AG09309 (cell line): Measurements from ENCODE around the genes NRBF2 and ATOH7.

- RRBS: no CpG with 5 or more reads among the region's 4 CpGs
Observed at GRCh38 chr10:62186944-62187759, 81.5 kb downstream of the RTKN2 start.

GRCh38 chr10:62239870-62240338, 28.7 kb downstream of the RTKN2 start:
- RRBS: no CpG with 5 or more reads among the region's 5 CpGs

- RRBS: 3% methylated on average over 16 of the region's 65 CpGs
Observed at GRCh38 chr10:62805374-62806395, 1.2 kb downstream of the ADO start.

GRCh38 chr10:62813323-62814141, 2.6 kb downstream of the EGR2 start:
- RRBS: 96% methylated on average over 8 of the region's 39 CpGs

DNA sequence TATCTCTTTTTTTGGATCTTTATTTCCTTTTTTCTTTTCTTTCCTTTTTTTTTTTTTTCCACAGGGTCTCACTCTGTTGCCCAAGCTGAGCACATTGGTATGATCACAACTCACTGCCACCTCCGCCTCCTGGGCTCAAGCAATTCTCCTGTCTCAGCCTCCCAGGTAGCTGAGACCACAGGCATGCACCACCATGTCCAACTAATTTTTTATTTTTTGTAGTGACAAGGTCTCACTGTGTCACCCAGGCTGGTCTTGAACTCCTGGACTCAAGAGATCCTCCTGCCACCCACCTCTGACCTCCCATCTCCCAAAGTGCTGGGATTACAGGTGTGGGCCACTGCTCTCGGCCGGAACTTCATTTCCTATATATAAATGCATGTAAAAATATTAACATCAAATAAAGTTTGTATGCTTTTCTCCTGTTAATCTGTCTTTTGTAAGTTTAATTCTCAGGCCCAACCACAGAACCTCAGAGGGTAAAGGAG, 86.0 kb upstream of the EGR2 start:
- RRBS: no CpG with 5 or more reads among the region's 3 CpGs

DNA sequence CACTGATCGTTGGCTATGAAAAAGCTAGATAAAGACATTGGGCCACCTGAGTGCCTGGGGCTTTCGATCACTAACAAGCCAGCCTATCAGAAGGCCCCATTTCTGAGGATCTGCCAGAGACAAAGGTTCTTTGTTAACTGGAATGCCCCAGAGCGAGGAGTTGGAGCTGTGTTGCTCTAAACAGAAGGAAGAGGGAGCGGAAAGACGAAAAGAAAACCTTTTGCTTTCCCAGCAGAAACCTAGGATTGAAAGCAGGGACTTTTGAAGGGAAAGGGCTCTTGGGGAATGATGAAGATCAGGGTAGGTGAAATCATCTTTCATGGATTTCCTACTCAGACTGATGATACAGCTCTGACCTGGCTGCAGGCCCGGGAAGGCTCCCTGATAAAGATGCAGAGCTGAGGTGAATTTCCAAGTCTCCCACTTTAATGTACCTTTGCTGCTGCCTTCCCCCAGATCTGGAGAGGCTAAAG, 95.5 kb upstream of the EGR2 start:
- RRBS: no CpG with 5 or more reads among the region's 6 CpGs

DNA sequence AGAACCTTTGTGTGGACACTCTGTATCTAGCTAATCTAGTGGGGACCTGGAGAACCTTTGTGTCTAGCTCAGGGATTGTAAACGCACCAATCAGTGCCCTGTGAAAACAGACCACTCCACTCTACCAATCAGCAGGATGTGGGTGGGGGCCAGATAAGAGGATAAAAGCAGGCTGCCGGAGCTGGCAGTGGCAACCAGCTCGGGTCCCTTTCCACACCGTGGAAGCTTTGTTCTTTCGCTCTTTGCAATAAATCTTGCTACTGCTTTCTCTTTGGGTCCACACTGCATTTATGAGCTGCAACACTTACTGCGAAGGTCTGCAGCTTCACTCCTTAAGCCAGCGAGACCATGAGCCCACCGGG, 98.8 kb upstream of the NRBF2 start:
- RRBS: no CpG with 5 or more reads among the region's 8 CpGs

GRCh38 chr10:63132811-63134128, at the start of gene NRBF2:
Gene NRBF2, plus strand, starts transcription at chr10:63133328.
- RRBS: 2% methylated on average over 6 of the region's 65 CpGs

DNA sequence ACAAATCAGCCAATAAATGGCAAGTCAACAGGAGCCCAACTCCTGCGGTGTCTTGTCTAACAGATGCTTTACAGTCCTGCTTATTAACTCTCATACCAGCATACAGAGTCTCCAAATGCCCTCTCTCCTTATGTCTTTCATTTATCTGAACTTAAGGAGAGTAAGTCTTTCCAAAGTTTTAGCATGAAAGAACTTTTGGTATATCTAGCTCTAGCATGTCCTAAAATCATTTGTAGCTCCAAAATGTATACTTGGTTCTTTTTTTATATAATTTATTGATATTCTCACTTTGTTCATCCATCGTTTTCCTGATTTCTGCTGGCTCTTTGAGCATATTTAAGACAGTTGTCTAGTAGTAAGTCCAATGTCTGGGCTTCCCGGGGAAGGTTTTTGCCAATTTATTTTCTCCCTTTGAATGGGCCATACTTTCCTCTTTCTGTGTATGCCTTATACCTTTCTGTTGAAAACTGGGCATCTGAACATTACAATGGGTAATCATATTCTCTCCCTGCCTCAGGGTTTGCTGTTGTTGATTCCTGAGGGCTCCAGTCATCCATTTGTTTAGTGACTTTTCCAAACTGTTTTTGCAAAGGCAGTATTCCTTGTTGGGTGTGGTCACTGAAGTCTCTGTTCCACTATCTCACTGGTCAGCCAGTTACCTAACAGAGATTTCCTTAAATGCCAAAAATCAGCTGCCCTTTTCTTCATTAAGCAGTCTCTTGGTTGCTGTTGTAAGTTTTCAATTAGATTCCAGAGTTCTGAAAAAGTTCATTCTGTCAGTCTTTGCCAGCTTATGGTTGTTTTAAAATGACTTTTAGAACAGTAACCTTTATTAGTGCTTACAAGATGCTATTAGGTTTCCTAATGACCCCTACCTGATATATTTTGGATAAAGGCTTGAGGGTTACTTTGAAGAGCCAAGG, 37.0 kb downstream of the NRBF2 start:
- RRBS: no CpG with 5 or more reads among the region's 3 CpGs

GRCh38 chr10:63187474-63187760, 54.3 kb downstream of the NRBF2 start:
- RRBS: no CpG with 5 or more reads among the region's 3 CpGs

GRCh38 chr10:63264295-63264936, 131.3 kb downstream of the NRBF2 start:
- RRBS: no CpG with 5 or more reads among the region's 2 CpGs

GRCh38 chr10:63267066-63268204, 134.3 kb downstream of the NRBF2 start:
- RRBS: no CpG with 5 or more reads among the region's 7 CpGs

- RRBS: no CpG with 5 or more reads among the region's 6 CpGs
Observed at GRCh38 chr10:63366726-63367429, 98.9 kb downstream of the JMJD1C start.

DNA sequence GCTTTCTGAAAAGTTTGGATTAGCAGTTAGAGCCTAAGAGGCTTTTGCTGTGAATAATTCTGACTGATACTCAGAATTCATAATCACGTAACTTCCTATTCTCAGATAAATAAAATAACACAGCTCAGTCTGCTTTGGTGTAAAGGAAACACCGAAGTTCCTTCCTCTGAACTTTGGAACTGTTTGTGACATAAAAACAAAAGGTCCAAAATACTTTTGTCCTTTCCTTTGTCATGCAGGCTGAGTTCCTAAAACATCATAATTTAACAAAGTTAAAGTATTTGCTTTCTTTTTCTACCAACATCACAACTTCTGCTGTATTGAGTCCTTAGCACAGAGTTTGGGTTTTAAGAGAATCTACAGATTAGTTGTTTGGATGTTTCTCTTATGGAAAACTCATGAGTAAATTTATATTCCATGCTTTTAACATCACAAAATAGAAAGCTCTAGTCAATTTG, 123.3 kb downstream of the REEP3 start:
- RRBS: no CpG with 5 or more reads among the region's 2 CpGs

DNA sequence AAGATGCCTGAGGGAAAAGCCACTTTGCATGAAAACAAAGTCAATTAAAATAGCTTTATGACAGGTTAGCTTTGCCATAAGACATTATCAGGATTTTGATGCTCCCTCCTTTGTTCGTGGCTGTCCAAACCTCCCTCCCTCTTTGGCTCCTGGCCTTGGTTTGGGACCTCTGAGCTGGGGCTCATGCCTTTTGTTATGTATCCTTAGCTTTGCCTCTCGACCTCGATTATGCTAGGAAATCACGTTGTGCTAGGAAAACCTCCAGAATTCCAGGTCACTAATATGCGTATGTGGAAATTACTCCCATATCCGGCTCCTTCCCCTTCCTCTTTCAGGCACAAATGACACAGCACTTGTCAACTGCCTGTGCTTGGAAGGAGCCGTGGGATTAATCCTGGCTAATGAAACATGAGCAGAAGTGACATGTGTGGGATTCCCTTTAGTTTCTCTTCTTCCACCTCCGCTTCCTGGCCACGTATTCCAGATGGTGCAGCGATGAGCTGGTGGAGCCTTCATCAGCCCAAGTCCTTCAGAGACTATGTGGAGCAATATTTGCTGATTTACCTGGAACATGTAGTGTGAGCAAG, 149.1 kb downstream of the REEP3 start:
- RRBS: no CpG with 5 or more reads among the region's 10 CpGs

GRCh38 chr10:63707506-63707924, 186.3 kb downstream of the REEP3 start:
- RRBS: no CpG with 5 or more reads among the region's 1 CpG

GRCh38 chr10:67663385-67663775, 32.6 kb downstream of the CTNNA3 start:
- RRBS: no CpG with 5 or more reads among the region's 11 CpGs

DNA sequence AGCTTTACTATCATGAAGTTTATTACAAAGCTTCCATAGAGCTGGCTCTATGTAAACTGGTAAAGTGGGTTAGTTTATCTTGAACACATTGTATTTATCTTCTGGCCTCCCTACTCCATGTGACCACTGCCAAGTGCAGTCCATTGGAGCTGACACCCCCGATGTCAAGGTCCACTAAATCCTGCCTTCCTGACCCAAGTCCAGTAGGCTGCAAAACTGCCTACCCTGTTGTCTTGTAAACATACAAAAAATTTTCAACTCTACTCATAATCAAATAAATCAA, 10.2 kb downstream of the DNAJC12 start:
- RRBS: no CpG with 5 or more reads among the region's 1 CpG

DNA sequence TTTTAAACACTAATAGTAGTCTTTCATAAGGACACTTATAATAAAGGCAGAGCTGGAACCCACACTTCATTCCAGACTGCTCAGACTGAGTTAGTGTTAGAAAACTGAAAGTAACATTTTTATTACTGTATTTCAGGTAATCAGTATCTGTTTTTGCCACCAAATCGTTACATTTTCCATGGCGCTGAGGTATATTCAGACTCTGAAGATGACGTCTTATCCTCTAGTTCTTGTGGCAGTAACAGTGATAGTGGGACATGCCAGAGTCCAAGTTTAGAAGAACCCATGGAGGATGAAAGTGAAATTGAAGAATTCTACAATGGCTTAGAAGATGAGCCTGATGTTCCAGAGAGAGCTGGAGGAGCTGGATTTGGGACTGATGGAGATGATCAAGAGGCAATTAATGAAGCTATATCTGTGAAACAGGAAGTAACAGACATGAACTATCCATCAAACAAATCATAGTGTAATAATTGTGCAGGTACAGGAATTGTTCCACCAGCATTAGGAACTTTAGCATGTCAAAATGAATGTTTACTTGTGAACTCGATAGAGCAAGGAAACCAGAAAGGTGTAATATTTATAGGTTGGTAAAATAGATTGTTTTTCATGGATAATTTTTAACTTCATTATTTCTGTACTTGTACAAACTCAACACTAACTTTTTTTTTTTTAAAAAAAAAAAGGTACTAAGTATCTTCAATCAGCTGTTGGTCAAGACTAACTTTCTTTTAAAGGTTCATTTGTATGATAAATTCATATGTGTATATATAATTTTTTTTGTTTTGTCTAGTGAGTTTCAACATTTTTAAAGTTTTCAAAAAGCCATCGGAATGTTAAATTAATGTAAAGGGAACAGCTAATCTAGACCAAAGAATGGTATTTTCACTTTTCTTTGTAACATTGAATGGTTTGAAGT, 31.9 kb downstream of the SIRT1 start:
- RRBS: no CpG with 5 or more reads among the region's 5 CpGs

DNA sequence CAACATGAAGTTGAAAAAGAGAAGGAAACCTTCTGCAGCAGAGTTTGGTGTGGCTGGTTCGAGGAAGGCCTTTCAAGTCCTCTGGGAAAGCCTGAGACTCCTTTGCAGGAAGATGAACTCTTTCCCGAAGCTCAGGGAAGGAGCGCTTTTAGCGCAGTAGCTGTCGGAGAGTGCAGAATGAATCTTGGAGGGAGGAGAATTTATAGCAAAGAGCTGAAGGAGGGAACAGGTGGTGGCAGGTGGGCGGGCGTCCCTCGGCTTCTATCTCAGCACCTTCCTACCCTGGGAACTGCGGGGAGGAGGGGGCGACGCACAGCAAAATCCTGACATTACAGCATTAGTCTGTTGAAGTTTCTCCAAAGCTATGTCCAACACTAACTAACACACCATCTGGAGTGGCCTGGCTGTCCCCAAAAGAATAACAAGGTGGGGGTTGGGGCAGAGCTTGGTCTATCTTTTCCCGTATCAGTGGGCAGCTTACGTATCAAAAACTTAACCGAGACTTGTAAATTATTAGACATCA, at the start of gene ATOH7:
TSS of gene ATOH7 (minus strand) at position 176 of the 523 bp plus-strand sequence.
- RRBS: no CpG with 5 or more reads among the region's 14 CpGs